ENCODE measurements around a stretch of chr14.

DNA sequence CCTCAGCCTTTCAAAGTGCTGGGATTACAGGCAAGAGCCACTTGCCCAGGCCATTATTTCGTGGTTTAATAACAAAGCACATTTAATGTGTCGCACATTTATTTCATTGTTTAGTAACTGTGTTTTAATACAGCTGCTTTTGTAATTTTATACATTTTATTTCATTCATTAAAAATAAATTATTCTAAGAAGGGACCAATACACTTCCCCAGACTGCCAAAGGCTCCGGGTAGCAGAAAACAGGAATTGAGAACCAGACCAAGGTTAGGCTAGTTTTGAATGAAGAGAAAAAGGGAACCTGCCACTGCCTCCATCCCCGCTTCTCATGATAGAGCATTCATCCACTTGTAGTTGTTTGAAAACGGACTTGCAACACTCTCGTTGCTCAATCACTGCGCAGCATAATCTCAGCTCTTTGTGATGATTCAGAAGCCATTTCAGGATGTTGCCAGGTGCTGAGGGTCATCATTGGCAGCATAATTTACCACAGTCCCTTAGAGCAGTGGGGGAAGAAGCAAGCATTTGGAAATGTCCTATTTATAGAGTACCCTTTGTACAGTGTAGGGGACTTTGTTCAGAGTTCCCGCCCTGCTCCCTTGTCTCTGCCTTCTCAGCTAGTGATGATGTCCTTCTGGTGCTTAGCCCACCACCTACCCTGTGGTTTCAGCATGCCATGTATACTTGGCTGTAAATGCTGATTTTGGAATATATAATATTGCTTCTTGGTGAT is 25.6 kb downstream of the KCNK13 start:
- PRO-cap: no peak
- RAMPAGE, long total RNA, 3 experiments: no peak in any of the 3 experiments

DNA sequence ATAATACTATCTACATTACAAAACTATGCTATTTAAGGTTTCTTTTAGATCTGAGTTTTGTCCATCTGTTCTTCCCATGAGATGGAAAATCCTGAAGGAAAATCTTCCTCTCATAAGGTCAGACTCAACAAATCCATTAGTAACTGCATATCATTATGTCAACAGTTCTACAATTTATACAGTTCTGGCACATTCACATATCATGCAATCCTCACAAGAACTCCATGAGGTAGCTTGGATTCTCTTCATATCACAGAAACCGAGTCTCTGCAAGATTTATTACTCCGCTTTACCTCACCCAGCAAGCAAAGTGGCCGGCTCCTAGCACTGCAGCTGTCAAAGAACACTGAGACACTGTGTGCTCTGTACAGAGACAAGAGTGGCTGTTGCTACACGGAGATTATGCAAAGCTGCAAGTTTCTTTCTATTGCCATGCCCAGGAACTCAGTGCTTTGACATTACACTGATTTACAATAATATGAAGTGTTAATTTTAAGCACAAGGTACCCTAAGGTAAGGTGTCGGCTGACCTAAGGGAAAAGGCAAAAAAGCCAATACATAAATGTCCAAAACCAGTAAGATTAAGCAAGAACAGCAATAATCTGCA is 15.4 kb upstream of the CALM1 start:
- PRO-cap: bidirectional peak, plus-strand start at position 386 of the sequence, minus-strand start at position 348 of the sequence
- RAMPAGE, long total RNA, 3 experiments: no peak in any of the 3 experiments

GRCh38 chr14:90381954-90382600 is 14.8 kb upstream of the CALM1 start:
- PRO-cap: no peak
- RAMPAGE, long total RNA, 3 experiments: no peak in any of the 3 experiments

DNA sequence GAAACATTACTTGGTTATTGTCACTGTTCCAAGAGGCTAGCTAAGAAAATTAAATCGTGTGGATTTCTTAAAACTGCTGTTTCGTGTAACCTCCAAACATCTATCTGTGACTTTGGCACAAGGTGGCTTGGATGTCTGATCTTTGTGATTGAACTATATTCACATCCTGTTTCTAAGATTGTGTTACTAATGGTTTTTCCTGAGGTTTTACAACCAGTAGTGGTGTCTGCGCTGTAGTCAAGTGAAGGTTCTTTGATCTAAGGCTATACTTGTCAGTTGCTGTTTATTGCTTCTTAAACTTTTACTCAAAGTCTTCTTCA is 12.4 kb upstream of the CALM1 start:
- PRO-cap: no peak
- RAMPAGE, long total RNA, 3 experiments: no peak in any of the 3 experiments

DNA sequence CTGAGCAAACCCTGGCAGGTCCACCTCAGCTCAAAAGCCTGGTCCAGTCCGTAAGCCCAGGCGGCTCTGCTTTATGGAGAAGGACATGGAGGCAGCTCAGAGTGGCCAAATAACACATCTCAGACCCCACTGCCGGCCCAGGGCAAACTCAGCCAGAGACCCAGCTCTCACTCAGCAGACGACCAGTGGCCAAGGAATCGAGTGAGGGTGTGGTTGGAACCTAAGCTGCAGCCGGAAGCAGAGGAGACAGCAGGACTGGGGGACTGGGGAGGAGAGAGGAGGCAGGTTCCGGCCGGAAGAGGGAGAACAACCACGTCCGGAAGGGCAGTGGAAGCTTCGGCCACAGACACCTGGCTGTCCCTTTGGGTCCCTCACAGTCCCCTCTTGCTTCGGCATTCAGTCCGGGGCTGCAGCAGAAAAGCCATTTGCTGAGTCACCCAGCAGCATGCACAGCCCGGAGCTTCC is 103.9 kb downstream of the CALM1 start:
- PRO-cap: no peak
- RAMPAGE, long total RNA, 3 experiments: no peak in any of the 3 experiments

DNA sequence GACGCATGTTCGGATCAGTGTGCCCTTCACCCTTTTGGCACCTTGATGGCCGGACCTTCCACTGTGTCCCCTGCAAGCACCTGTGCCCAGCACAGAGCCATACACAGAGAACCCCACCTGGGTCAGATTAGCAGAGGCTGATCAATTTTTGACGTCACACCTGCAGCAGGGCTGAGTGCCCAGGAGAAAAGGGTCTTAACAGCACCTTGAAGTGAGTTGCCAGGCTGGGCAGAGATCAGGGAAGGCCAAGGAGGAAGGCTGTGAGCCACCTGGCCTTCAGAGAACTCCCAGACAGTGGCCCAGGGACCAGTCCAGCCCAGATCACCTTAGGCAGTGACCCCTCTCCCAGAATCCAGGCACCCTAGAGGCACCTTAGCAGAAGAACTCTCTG is 114.5 kb downstream of the CALM1 start:
- PRO-cap: unidirectional peak, plus-strand start at position 227 of the sequence
- RAMPAGE, long total RNA, 3 experiments: no peak in any of the 3 experiments

DNA sequence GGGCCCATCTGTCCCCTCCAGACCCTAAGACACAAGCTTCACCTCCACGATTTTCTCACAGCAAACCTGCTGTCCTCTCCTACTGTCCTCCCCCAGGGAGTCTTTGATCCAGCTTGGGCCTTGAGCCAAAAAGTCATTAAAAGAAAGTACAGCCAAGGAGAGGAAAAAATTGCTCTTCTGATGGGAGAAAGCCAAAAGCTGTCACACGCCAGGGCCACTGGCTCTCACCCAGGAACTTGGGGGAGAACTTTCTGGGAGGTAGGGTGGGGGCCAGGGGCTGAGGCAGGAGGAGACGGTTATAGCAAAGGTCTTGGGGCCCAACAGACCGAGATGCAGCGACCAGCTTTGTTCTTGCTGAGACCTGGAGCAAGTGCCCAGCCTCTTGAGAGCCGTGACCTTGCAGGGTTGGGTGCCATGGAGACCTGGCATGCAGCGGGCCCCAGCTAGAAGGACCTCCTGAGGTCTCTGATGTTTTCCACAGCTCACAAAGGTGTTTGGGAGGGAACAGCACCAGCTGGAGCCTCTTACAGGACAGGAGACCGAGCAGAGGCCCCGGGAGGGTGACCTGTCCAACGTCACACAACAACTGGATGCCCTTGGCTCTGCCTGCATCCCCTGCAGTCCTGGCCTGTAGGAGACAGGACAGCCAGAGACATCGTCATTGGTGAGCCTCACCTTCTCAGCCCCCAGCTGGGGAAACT is 124.4 kb downstream of the CALM1 start:
- PRO-cap: no peak
- RAMPAGE, long total RNA, 3 experiments: no peak in any of the 3 experiments

DNA sequence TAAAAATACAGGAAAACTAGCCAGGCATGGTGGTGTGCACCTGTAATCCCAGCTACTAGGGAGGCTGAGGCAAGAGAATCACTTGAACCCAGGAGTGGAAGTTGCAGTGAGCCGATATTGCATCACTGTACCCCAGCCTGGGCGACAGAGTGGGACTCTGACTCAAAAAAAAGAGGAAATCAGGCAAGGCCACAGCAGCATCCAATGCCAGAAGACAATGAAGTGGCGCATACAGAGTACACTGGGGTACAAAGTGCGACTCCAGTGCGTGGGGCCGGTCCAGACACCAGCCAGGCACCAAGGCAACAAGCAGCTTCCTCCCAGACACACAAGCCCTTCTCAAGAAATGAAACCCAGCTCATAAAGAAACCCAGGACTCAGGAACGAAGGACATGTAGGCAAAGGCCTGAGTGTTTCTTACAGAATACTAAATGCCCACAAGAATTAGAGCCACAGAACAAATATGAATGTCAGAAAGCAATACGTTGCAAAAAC is 28.2 kb downstream of the TTC7B start:
- PRO-cap: no peak
- RAMPAGE, long total RNA, 3 experiments: no peak in any of the 3 experiments

- PRO-cap: bidirectional peak, plus-strand start at chr14:90828346, minus-strand start at chr14:90828172
- RAMPAGE, long total RNA, 3 experiments: no peak in any of the 3 experiments
These were observed 11.8 kb upstream of the TTC7B start for GRCh38 chr14:90827973-90828508.

DNA sequence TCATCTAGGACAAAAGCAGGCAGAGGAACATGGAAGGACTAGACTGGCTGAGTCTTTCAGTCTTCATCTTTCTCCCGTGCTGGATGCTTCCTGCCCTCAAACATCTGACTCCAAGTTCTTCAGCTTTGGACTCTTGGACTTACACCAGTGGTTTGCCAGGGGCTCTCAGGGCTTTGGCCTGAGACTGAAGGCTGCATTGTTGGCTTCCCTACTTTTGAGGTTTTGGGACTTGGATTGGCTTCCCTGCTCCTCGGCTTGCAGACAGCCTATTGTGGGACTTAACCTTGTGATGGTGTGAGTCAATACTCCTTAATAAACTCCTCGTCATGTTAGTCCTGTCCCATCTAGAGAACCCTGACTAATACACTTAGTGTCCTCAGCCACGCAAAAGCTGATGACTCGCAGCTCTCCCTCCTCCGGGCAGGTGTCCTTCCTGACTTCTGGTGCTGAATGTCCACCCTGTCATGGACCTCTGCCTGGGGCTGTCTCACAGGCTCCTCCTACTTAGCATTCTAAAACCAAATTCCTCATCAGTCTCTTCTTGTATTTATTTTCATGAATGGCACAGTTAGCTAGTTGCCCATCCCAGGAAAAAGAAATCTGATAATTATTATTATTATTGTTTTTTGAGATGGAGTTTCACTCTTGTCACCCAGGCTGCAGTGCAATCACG is 6.1 kb downstream of the DGLUCY start:
- PRO-cap: no peak
- RAMPAGE, long total RNA, 3 experiments: no peak in any of the 3 experiments

DNA sequence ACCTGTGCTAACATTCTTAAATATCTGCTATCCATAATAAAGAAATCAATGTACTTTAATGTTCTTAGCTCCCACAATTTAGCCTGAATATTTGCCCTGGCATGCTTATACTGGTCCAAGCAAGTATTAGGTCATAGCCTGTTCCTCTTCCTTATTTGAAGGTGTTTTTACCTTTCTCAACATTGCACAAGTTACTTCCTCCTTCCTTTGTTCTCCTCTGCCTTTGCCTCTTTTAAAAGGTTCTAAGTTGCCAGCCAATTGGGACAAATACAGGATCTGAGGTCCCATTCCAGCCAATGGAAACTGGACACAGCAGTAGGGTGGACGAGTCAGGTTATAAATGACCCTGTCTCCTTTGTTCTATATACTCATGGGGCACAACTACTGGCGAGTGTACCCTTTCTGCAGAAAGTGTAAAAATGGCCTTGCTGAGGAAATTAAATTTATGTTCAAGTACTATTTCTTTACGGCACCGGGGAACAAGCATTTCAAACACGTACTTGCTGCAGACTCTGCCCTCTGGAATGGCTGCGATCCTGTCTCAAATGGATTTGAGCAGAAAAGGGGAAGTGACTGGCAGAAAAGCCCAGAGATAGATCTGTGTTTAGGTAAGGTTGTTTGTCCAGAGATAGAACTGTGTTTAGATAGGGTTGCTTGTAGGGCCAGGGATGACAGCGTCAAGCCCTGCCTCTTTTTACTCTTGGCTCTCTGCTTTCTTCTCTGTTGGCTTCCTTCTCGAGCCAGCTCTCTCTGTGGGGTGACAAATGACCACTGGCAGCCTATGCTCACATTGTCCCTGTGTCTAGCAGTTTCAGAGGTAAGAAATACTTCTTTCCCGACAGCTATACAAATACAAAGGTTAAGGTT is 11.2 kb downstream of the DGLUCY start:
- PRO-cap: no peak
- RAMPAGE, long total RNA, 3 experiments: no peak in any of the 3 experiments

DNA sequence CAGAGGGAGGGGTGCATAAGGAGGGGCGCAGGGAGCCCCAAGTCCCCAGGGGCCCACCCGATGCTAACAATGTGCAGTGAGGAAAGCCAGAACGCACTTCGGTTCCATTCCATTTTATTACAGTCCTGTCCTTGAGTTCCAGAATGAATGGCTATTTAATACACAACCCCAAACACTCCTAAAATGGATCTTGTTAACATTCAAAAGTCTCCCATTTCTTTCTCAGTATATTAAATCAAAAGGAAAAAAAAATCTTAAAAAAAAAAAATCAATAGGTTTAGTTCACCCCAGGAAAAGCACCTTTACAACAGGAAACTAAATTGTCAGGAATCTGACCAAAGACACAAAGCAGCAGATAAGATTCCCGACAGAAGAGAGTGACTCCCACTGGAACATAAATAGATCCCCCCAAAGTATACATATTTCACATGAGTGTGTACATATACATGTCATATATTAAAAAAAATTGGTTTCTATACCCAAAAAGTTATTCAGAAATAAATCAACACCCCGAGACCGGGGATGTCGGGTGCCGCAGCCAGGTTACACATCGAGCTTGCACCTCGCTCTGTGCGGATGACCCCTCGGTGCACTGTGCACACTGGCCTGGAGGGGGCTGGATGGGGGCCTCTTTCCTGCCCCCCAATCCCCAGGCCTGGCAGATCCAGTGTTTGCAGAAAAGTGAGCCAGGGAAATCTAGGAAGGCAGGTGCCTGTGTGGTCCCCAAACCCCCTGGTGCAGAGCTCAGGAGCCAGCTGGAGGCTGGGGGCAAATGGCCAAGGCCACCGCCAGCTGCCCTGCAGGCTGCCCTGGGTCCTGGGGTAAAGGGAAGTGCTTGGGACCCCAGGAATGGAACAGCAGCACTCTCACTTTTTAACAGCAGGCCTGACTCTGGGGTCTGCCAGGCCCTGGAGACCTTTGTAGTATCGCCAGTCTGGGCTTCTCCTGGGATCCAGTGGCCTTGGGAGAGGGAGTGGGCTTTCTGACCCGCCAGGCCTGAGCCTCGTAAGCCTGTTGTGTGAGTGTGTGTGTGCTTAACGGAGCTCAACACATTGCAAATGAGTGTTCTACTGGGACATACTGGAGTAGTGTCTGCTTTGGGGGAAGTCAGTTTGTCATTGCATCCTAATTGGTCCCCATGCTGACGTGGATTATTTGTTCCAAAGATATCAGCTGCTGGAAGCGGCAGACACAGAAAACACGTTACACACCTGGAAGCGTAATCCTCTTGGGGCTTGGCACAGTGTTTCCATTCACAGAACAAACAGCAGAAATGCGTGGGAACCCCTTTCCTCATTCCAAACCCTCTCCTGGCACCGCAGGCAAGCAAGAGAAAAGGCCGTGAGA is 27.2 kb upstream of the GPR68 start:
- PRO-cap: no peak
- RAMPAGE, long total RNA, 3 experiments: no peak in any of the 3 experiments

GRCh38 chr14:91306789-91307526 is 62.5 kb upstream of the GPR68 start:
- PRO-cap: unidirectional peak, minus-strand start at chr14:91307350
- RAMPAGE, long total RNA, 3 experiments: no peak in any of the 3 experiments

GRCh38 chr14:91402361-91403328 is 15.0 kb downstream of the CCDC88C start:
- PRO-cap: no peak
- RAMPAGE, long total RNA, 3 experiments: no peak in any of the 3 experiments

DNA sequence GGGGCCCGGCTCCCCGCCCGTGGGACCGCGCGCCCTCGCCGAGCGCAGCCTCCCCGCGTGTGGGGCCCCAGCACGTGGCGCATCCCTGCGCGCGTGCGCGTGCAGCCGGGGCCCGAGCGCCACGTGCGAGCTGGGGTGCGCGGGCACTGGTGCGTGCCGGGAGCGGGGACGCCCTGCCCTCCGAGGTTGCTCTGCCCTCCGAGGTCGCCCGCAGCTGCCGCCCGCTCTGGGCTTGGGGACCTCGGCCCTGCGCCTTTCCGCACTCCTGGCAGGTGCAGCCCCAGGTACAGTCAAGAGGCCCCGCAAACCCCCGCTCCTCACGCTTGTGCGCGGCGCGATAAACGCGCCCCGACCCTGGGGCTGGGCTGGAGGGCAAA is 425 bp upstream of the CCDC88C start:
- PRO-cap: no peak
- RAMPAGE, long total RNA, 3 experiments: no peak in any of the 3 experiments

GRCh38 chr14:91510734-91510963 is 539 bp upstream of the PPP4R3A start:
- PRO-cap: no peak
- RAMPAGE, long total RNA, 3 experiments: no peak in any of the 3 experiments

- PRO-cap: unidirectional peak, plus-strand start at chr14:91655299
- RAMPAGE, long total RNA, 3 experiments: no peak in any of the 3 experiments
These were observed 76.8 kb downstream of the CATSPERB start for GRCh38 chr14:91655172-91655402.

DNA sequence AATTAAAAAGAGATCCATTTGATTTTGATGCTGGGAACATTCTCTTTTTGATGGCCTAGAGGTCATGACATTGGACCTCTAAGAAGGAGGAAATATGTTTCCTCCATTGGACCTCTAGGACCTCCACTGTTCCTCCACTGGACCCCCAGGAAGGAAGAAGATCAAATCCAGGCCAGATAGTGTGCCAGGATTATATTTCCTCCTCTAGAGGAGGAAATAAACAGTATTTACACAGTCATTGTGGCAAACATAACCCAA is 12.0 kb upstream of the CATSPERB start:
- PRO-cap: no peak
- RAMPAGE, long total RNA, 3 experiments: no peak in any of the 3 experiments

- PRO-cap: no peak
- RAMPAGE, long total RNA, 3 experiments: no peak in any of the 3 experiments
These were observed 36.5 kb downstream of the TC2N start for GRCh38 chr14:91830694-91831321.

- PRO-cap: no peak
- RAMPAGE, long total RNA, 3 experiments: no peak in any of the 3 experiments
These were observed 22.9 kb upstream of the TC2N start for GRCh38 chr14:91890220-91890719.